Mononuclear cell (primary cell): ENCODE measurements around a stretch of chr5.

GRCh38 chr5:41936271-41937128 lies 11.4 kb downstream of the FBXO4 start:
- RRBS = no CpG with 5 or more reads among the region's 7 CpGs

DNA sequence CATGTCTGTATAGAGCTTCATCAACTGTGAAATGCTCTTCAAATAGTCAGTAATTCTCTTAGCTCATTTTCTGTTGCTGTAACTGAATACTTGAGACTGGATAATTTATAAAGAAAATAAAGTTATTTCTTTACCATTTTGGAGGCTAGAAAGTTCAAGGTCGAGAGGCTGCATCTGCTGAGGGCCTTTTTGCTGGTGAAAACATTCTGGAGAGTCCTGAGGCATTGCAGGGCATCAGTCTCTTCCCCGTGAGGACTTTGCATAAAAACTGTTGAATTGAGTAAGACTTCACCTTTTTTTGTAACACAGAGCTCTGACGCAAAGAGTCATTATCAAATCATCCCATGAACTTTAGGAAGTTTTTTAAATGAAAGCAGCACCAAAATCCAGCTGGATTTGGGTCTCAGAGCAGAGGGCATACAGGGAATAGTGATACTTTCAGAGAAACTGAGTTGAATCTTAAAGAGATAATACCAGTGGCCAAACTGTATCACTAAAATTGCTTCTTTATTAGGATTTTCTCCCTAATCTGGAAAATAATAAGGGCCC lies 248.1 kb upstream of the GHR start:
- RRBS = no CpG with 5 or more reads among the region's 3 CpGs

GRCh38 chr5:42516667-42517241 lies 93.5 kb downstream of the GHR start:
- RRBS = no CpG with 5 or more reads among the region's 2 CpGs

GRCh38 chr5:42550486-42551234 lies 127.4 kb downstream of the GHR start:
- RRBS = 88% methylated on average over 2 of the region's 8 CpGs

DNA sequence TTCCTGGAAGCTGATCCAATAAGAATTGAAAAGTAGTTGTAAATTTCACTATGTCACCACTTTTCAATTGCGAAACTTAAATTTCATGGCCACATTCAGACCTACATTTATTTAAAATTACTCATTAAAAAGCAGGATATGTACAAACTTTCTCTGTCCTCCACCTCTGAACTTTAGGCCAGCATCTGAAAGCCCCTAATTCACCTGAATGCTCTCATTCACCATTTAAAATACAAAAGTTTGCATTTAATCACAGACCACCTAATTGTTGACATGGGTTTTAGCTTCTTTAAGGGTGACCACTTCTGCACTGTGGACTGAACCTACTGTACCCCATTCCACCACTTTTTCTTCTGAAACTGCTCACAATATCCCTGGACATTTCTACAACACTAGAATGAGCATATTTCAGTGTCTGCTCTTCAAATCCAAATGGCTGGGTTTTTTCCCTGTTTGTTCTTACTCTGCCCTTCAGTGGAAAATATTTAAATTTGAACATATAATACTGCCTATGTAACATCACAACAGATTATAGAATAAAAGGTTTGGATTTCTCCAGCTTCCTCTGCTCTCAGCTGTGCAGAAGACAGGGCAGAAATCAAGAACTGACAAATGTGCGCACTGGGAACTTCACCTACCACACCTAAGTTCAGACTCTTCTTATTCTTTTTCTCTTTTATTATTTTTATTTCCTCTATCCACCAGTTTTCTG lies 509 bp downstream of the SELENOP start:
- RRBS = no CpG with 5 or more reads among the region's 2 CpGs

GRCh38 chr5:42881860-42882186 lies 70.1 kb upstream of the SELENOP start:
- RRBS = no CpG with 5 or more reads among the region's 3 CpGs

DNA sequence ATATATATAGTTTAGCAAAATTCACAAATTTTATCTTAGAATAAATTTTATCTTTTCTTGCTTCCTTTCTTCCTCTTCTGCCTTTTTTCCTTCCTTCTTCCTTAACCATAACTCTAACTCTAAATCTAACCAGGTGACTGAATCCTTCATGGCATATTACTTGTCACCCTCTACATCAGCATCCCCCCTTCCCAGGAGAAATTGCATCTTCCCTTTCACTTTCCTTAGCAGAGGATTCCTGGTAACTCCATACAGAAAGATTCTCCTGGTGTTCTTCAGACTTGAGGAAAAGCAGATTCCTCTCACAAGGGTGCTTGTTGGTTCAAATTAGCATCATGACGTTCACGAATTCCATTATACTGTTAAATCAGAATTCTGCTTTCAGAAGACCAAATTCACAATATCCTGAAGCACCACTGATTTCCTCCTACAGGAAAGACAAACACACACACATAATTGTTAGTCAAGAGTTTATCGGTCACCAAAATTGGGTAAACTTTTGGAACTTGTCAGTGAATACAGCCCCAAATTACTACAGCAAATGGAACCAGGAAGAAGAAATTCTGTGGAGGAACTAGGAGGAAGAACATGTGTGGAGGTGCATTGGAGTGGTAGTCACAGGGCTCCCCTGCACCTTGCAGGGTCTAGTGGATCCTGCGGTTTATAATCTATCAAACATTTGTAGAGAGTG lies 25.2 kb downstream of the ANXA2R start:
- RRBS = no CpG with 5 or more reads among the region's 4 CpGs

- RRBS = no CpG with 5 or more reads among the region's 13 CpGs
Observed at GRCh38 chr5:43041384-43041642, 1.2 kb upstream of the ANXA2R start.

- RRBS = no CpG with 5 or more reads among the region's 11 CpGs
Observed at GRCh38 chr5:43054060-43054842, 14.1 kb upstream of the ANXA2R start.

- RRBS = no CpG with 5 or more reads among the region's 1 CpG
Observed at GRCh38 chr5:44423140-44423415, 33.9 kb upstream of the FGF10 start.

GRCh38 chr5:44646015-44646454 lies 162.7 kb upstream of the MRPS30 start:
- RRBS = no CpG with 5 or more reads among the region's 4 CpGs

- RRBS = no CpG with 5 or more reads among the region's 1 CpG
Observed at GRCh38 chr5:44806215-44806766, 2.5 kb upstream of the MRPS30 start.

DNA sequence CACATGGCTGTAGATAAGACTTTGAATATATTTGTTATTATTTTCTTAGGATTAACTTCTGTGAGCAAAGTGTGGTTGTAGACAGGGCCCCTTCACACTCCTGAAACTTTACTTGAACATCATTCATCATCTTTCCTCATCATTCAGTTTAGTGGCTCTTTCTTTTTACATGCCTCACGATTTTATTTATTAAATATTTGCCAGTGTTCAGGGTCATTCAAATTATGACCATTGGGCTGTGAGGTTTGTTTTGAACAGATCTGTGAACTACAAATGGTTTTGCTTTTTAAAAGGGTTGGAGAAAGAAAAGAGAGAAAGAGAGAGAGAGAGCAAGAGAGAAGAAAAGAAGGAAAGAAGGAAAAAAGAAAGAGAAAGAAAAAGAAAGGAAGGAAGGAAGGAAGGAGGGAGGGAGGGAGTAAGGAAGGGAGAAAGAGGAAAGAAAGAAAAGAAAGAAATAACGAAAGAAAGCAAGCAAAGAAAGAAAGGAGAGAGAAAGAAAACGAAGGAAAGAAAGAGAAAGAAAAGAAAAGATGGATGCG lies 103.9 kb downstream of the PARP8 start:
- RRBS = no CpG with 5 or more reads among the region's 4 CpGs

DNA sequence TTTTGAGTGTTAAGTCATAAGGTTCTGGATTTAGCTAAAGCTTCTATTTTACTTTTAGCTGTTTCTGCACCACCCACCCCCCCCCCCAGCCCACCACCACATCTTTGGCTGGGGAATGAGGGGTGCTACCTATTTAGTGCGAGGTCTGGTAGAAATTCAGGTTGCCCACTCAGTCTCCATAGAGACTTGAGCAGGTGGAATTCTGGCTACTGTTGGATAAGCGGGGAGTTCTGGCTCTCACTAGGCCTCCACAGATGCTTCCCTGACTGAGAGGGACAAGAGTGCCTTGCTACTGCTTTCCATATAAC lies 194.2 kb downstream of the PARP8 start:
- RRBS = no CpG with 5 or more reads among the region's 2 CpGs

DNA sequence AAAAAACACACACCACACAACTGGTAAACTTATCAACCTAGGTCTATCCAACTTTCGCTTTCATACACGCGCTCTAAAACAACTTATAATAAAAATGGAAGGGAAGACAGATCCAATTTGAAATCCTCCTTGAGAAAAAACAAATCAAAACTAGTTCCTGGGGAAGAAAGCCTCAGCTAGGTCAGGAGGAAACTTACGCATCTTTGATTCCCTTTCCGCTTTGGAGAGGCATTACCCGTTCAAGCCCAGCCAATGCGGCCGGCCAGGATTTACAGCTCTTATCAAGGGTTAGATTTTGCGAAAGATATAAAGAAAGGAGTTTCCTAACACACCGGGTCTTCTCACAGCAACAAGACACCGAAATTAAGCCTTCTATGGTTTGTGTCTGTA lies 1.6 kb upstream of the ISL1 start:
- RRBS = no CpG with 5 or more reads among the region's 11 CpGs

- RRBS = no CpG with 5 or more reads among the region's 6 CpGs
Observed at GRCh38 chr5:52773973-52774568, 13.6 kb upstream of the ITGA1 start.

DNA sequence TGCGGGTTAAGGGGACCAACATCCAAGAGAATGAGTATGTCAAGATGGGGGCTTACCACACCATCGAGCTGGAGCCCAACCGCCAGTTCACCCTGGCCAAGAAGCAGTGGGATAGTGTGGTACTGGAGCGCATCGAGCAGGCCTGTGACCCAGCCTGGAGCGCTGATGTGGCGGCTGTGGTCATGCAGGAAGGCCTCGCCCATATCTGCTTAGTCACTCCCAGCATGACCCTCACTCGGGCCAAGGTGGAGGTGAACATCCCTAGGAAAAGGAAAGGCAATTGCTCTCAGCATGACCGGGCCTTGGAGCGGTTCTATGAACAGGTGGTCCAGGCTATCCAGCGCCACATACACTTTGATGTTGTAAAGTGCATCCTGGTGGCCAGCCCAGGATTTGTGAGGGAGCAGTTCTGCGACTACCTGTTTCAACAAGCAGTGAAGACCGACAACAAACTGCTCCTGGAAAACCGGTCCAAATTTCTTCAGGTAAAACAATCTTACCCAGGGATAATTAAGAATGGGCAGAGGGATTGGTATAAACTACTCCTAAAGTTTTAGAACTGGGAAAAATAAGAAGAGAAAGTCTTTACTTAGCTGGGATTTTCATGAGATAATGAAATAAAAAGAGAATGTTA lies 13.0 kb downstream of the ITGA1 start:
- RRBS = no CpG with 5 or more reads among the region's 15 CpGs

DNA sequence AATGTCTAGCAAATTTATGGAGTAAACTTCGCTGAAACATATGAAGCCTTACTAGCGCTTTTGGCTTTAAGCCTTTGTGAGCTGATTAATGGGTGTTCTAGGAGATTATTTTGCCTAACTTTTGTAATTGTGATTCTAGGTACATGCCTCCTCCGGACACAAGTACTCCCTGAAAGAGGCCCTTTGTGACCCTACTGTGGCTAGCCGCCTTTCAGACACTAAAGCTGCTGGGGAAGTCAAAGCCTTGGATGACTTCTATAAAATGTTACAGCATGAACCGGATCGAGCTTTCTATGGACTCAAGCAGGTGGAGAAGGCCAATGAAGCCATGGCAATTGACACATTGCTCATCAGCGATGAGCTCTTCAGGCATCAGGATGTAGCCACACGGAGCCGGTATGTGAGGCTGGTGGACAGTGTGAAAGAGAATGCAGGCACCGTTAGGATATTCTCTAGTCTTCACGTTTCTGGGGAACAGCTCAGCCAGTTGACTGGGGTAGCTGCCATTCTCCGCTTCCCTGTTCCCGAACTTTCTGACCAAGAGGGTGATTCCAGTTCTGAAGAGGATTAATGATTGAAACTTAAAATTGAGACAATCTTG lies 13.7 kb downstream of the ITGA1 start:
- RRBS = 82% methylated on average over 4 of the region's 13 CpGs

GRCh38 chr5:52953715-52954551 lies 35.2 kb upstream of the ITGA2 start:
- RRBS = no CpG with 5 or more reads among the region's 7 CpGs

GRCh38 chr5:53481811-53482242 lies 1.4 kb downstream of the FST start:
- RRBS = 1% methylated on average over 21 of the region's 28 CpGs